ENCODE measurements around a stretch of chr17.

DNA sequence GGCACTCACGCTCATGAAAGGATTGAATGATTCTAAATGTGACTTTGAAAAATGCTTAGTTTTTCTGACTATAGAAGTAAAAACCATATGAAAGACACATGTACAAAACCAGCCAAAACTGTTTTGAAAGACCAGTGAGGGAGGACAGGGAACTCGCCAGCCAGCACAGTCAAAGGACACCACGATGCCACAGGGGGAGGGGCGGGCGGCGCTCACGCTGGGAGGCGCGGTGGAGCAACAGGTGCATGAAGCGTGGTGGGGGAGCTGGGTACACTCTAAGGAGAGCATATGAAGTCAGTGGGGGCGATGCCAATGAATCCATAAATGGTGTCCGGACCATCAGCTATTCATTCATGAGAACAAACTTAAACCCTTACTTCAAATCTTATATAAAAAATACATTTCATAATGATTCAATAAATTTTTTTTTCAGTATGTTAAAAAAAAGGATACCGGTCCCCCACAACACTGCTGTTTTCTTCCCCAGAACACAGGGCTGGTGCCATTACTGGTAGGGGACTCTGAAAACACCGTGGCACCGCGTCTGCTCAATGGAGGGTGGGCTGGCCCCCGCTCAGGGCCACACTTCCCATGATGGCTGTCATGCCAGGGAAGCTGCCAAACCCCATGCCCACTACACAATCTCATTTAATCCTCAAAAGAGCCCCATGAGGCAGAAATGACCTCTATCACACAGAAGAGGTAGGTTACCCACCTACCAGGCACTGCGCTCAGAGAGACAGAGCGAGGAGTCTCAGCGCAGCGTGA, 101.1 kb upstream of the DNAH17 start:
- PRO-cap, result no peak
- RAMPAGE, long total RNA, 5 experiments, result no peak in any of the 5 experiments
- RRBS, result no CpG with 5 or more reads among the region's 21 CpGs

GRCh38 chr17:78680912-78681510, 101.1 kb downstream of the CYTH1 start:
- PRO-cap, result no peak
- RAMPAGE, long total RNA, 5 experiments, result no peak in any of the 5 experiments
- RRBS, result 67% methylated on average over 4 of the region's 16 CpGs

DNA sequence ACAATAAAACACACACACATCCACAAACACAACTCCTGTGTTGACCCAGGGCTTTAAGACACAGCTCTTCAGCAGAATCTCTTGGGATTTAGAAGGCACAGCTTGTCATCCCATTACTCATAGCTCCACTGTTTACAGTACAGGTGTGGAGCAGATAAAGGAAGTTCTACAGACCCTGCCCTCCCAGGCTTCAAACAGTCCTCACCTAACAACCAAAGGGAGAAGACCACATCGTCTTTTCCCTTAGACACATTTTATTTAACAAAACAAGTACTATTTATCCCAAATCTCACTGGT, 46.3 kb downstream of the CYTH1 start:
- PRO-cap, result bidirectional peak, plus-strand start outside the sequence, minus-strand start at position 130 of the sequence
- RAMPAGE, long total RNA, 5 experiments, result no peak in any of the 5 experiments
- RRBS, result no CpG with 5 or more reads among the region's 1 CpG

- PRO-cap, result no peak
- RAMPAGE, long total RNA, 5 experiments, result no peak in any of the 5 experiments
- RRBS, result no CpG with 5 or more reads among the region's 1 CpG
Observed at GRCh38 chr17:78785979-78786234, 3.8 kb upstream of the CYTH1 start.

DNA sequence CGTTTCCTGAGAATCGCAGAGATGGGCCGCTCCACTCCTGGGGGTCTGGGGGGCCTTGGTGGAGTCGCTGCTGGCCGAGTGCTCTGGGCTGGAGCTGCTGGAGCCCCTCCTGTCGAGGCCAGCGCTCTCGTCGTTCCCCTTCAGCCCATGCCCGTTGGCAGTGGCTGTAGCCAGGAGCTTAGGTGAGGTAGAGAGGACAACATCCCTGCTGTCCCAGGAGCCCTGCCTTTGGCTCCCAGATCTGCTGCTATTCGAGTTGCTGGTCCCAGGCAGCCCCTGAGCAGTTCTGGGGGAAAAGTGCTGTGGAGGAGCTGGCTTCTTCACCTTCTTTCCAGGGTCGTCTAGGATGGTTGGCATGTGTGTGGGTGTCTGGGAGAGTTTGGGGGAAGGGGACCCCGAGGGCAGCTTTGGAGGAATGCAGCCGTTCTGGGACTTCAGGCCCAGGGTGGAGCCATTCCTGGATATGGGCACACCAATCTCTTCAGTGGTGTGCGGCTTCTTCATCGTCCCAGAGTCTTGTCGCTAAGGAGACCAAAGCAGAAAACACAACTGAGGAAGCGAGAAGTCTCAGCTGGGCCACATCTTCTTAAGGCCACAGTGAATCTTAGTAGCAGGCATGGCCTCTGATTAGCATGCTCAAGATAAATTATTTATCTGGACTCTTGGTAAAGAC, 25.2 kb upstream of the CYTH1 start:
- PRO-cap, result no peak
- RAMPAGE, long total RNA, 5 experiments, result start-site peak on the minus strand in 2 of 5 experiments, centred at positions 86 to 492 of the sequence, 7 to 37 reads per replicate
- RRBS, result no CpG with 5 or more reads among the region's 18 CpGs

GRCh38 chr17:78896255-78897212, 6.5 kb downstream of the CEP295NL start:
- PRO-cap, result no peak
- RAMPAGE, long total RNA, 5 experiments, result no peak in any of the 5 experiments
- RRBS, result no CpG with 5 or more reads among the region's 30 CpGs

DNA sequence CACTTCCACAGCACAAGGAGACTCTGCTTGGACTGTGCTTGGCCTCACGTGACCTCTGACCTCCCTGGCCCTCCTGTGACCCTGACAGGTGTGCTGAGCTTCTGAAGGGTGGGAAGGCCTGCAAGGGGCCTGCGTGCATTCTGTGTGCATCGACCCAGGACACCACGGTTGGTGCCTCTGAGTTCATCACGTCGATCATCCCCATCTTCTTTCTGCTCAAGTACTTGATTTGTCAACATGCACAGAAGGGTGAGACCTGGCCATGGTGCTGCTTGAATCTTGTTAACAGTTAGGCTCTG, 4.7 kb downstream of the CEP295NL start:
- PRO-cap, result no peak
- RAMPAGE, long total RNA, 5 experiments, result start-site peak on the minus strand in 1 of 5 experiments, centred at position 216 of the sequence, 5 reads per replicate
- RRBS, result no CpG with 5 or more reads among the region's 6 CpGs

DNA sequence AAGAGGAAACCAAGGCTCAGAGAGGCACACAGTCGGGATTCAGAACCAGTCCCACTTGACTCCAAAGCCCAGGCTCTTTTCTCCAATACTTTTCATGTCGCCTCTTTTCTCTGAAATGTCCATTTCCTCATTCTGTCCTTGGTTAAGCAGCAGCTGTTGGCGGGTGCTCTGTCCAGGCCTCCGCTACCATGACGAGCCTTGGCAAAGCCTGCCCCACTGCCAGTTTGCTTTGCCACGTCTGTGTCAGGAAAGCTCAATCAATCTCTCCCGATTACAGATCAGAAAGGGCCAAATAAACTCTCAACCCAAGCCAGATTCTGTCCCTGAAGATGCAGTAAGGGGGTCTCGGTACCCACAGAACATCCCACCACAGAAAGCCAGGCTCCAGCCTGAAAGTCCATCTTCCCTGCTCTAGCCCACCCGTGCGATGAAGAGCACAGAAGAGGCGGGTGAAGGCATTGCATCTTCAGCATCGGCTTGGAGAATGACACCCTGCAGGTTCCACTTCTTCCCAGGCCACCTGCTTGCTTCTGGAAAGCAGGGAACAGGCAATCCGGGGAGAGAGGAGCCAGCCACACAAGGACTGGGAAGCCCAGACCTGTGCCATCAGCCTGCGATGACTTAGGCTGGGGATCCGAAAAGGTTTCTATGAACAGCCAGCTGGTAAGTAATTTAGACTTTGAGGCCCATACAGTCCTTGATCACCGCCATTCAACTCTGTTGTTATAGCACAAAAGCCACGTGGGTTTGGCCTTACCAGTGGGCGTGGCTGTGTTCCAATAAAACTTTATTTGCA, 9.3 kb upstream of the CEP295NL start:
- PRO-cap, result unidirectional peak, minus-strand start at position 117 of the sequence
- RAMPAGE, long total RNA, 5 experiments, result start-site peak on the minus strand in 2 of 5 experiments, centred at positions 217 to 567 of the sequence, 5 to 7 reads per replicate
- RRBS, result no CpG with 5 or more reads among the region's 18 CpGs

DNA sequence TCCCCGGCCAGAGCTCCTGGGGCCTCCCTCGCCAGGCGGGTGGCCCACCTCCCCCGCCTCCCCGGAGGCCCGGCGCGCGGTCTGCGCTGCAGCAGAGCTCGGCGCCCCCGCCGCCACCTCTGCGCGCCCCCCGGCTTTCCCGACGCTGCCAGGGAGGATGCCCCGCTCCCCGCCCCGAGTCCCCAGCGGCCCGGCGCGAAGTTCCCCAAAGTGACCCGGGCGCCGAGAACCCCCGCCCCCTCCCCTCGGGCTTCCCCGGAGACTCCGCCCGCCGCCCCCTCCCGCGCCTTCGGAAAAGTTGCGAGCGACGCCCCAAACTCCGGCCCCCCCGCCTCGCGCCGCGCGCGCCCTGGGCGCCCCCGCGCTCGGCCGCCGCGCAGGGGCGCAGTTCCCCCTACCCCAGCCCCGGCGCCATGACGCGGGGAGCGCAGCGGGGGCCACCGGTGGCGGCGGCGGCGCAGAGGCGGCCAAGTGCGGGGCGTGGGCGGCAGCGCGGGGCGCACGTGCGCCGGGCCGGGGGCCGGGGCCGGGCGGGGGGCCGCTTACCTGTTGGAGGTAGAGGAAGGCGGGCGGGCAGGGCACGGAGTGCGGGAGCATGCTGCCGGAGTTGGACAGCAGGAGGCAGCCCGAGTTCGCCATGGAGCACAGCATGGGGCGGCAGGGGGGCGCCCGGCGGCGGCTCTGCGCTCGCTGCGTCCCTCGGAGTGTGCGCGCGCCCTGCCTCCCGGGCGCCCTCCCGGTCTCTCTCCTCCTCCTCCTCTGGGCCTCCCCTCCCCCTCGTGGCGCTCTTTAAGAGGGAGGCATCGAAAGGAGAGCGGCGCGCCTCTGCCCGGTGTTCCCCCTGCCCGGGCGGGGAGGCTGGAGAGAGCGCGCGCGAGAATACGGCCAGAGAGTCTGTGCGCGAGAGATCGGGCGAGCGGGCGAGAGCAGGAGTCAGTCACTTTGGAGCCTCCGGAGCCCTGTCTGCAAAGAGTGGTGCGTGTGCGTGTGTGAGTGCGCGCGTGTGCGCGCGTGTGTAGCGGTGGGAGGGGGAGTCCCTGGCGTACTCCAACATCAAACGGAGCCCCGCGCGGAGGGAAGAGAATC, 108.4 kb downstream of the ENGASE start:
- PRO-cap, result no peak
- RAMPAGE, long total RNA, 5 experiments, result no peak in any of the 5 experiments
- RRBS, result 12% methylated on average over 109 of the region's 140 CpGs

DNA sequence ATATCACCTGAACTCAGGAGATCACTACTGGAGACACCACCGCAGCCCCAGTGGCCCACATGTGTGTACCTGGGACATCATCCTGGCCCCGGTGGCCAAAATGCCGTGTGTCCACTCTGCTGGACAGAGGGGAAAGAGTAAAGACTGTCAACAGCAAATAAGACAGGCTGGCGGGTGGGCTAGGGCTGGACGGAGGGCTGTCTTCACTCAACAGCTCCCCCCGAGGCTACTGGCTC, 140.7 kb downstream of the RBFOX3 start:
- PRO-cap, result no peak
- RAMPAGE, long total RNA, 5 experiments, result no peak in any of the 5 experiments
- RRBS, result no CpG with 5 or more reads among the region's 6 CpGs

- PRO-cap, result no peak
- RAMPAGE, long total RNA, 5 experiments, result no peak in any of the 5 experiments
- RRBS, result no CpG with 5 or more reads among the region's 7 CpGs
Observed at GRCh38 chr17:79662707-79663141, 51.9 kb upstream of the RBFOX3 start.

GRCh38 chr17:79812021-79812579, 15.2 kb upstream of the CBX8 start:
- PRO-cap, result no peak
- RAMPAGE, long total RNA, 5 experiments, result no peak in any of the 5 experiments
- RRBS, result 9% methylated on average over 5 of the region's 24 CpGs

- PRO-cap, result no peak
- RAMPAGE, long total RNA, 5 experiments, result start-site peak on the minus strand in 3 of 5 experiments, at chr17:79834832-79835154 at its widest, 9 to 38 reads per replicate
- RRBS, result 73% methylated on average over 19 of the region's 65 CpGs
Observed at GRCh38 chr17:79834371-79835226, 4.6 kb downstream of the CBX4 start.

DNA sequence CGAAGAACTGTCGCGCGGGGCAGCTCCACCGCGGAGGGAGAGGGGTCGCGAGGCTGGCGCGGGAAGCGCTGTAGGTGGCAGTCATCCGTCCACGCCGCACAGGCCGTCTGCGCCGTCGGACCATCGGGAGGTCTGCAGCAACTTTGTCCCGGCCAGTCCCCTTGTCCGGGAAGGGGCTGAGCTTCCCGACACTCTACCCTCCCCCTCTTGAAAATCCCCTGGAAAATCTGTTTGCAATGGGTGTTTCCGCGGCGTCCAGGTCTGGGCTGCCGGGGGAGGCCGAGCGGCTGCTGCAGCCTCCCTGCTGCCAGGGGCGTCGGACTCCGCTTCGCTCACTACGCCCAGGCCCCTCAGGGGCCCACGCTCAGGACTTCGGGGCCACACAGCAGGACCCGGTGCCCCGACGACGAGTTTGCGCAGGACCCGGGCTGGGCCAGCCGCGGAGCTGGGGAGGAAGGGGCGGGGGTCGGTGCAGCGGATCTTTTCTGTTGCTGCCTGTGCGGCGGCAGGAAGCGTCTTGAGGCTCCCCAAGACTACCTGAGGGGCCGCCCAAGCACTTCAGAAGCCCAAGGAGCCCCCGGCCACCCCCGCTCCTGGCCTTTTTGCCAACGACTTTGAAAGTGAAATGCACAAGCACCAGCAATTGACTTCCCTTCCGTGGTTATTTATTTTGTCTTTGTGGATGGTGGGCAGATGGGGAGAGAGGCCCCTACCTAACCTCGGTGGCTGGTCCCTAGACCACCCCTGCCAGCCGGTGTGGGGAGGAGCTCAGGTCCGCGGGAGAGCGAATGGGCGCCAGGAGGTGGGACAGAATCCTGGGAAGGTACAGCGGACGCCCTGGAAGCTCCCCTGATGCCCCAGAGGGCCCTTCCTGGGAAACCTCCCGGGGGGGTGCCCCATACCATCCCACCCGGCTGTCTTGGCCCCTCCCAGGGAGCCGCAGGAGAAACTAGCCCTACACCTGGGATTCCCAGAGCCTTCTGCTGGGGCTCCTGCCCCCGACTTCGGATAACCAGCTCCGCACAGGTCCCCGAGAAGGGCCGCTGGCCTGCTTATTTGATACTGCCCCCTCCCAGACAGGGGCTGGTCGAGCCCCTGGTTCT, 2.5 kb upstream of the CBX4 start:
- PRO-cap, result no peak
- RAMPAGE, long total RNA, 5 experiments, result no peak in any of the 5 experiments
- RRBS, result 3% methylated on average over 16 of the region's 71 CpGs

DNA sequence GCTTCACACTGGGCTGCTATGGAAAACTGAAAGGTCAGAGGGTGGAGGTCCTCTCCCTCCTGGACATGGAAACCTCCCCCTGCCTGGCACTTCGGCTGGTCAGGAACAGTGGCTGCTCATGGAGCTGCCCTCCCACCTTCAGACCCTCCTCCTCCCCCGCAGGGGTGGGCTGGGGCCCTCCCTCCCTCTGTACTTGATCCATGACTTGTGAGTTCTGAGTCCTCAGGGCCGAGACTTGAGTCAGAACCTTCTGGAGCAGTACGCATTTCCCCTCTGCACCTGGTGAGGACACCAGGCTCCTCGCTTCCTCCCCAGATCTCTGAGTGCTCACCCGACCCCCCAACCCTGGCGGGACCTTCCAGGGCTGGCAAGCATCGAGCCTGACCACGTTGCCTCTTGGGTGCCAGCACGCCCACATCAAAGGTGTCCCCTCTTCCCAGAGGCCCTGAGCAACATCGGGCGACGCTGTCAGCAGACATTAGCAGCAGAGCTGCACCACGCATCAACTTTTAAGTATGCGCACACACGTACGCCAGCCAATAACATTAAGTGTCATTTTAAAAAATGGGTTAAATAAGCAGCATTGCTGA, 98.2 kb downstream of the TBC1D16 start:
- PRO-cap, result no peak
- RAMPAGE, long total RNA, 5 experiments, result start-site peak on the minus strand in 3 of 5 experiments, centred at positions 191 to 438 of the sequence, 5 to 19 reads per replicate
- RRBS, result no CpG with 5 or more reads among the region's 17 CpGs

GRCh38 chr17:79977882-79978466, 57.7 kb downstream of the TBC1D16 start:
- PRO-cap, result no peak
- RAMPAGE, long total RNA, 5 experiments, result no peak in any of the 5 experiments
- RRBS, result 39% methylated on average over 14 of the region's 32 CpGs

GRCh38 chr17:80023464-80024336, 12.0 kb downstream of the TBC1D16 start:
- PRO-cap, result no peak
- RAMPAGE, long total RNA, 5 experiments, result no peak in any of the 5 experiments
- RRBS, result 34% methylated on average over 21 of the region's 49 CpGs

- PRO-cap, result no peak
- RAMPAGE, long total RNA, 5 experiments, result no peak in any of the 5 experiments
- RRBS, result no CpG with 5 or more reads among the region's 10 CpGs
Observed at GRCh38 chr17:80027972-80028377, 7.7 kb downstream of the TBC1D16 start.

DNA sequence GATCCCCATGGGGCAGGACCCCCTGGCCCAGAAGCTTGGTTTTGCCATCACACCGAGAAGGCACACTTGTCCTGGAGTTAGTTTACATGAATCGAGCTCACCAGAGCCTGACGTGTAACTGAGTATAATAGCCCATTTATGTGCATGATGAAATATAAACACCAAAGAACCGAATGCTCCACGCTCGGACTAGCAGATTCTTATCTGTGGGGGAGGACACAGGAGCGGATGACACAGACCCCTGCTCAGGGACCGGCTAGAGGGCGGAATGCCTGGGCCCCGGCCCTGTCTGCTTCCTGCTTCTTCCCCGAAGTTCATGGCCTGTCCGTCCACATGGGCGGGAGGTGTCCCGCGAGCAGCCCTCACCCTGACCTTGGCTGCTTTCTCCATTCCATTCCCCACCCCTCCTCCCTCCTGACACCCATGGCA, 32.2 kb downstream of the CCDC40 start:
- PRO-cap, result unidirectional peak, plus-strand start at position 203 of the sequence; unidirectional peak, plus-strand start at position 259 of the sequence
- RAMPAGE, long total RNA, 5 experiments, result no peak in any of the 5 experiments
- RRBS, result no CpG with 5 or more reads among the region's 15 CpGs

DNA sequence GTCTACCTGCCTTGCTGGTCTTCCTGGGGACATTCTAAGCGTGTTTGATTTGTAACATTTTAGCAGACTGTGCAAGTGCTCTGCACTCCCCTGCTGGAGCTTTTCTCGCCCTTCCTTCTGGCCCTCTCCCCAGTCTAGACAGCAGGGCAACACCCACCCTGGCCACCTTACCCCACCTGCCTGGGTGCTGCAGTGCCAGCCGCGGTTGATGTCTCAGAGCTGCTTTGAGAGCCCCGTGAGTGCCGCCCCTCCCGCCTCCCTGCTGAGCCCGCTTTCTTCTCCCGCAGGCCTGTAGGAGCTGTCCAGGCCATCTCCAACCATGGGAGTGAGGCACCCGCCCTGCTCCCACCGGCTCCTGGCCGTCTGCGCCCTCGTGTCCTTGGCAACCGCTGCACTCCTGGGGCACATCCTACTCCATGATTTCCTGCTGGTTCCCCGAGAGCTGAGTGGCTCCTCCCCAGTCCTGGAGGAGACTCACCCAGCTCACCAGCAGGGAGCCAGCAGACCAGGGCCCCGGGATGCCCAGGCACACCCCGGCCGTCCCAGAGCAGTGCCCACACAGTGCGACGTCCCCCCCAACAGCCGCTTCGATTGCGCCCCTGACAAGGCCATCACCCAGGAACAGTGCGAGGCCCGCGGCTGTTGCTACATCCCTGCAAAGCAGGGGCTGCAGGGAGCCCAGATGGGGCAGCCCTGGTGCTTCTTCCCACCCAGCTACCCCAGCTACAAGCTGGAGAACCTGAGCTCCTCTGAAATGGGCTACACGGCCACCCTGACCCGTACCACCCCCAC, 3.1 kb downstream of the GAA start:
- PRO-cap, result no peak
- RAMPAGE, long total RNA, 5 experiments, result start-site peak on the plus strand in 1 of 5 experiments, centred at position 767 of the sequence, 17 reads per replicate
- RRBS, result no CpG with 5 or more reads among the region's 29 CpGs

Measured in stomach (tissue), 7 donors.